Cardiac ventricle fibroblast (primary cell): ENCODE data around the gene PRDM10.

GRCh38 chr11:129440204-129440587 is 64.5 kb downstream of the BARX2 start:
- RAMPAGE, long total RNA, result no peak

DNA sequence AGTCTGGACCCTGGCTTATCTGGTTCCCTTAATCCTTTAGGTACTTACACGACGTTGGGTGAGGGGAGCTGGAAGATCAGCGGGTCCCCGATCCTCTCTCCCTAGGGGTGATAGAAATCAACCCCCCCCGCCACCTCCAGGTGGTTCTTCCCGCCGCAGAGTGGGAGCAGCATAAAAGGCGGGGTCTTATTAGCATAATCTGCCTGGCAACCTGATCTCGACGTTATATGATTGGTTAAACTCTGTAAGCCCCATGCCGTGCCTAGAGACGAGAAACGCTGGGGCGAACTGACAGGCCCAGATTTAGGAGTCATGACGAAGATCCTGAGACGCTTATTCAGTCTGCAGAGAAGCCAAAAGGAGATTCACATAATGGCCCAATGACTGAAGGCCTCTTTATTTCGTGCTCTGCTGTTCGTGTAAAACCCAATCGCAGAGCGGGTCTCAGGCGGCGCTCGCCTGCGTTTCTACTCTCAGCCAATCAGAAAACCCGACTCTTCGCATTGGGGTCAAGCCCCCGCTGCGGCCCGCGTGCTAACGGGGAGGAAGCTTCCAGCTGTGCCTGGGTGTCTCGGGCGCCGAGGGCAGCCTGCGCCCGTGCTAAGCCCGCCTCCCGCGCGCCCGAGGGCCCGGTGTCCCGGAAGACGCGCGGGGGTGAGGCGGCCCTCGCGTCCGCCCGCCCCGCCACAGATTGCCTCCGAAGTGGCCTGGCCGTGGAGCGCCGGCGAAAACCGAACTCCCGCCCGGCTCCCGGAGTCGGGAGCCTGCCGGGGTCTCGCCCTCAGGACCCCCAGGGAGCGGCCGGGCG is at the start of gene PRDM10:
Gene PRDM10, minus strand, starts transcription at position 162 of the 808 bp plus-strand sequence.
- RAMPAGE, long total RNA, result no peak

GRCh38 chr11:130165844-130167037 is 6.7 kb downstream of the ST14 start:
- RAMPAGE, long total RNA, result no peak

DNA sequence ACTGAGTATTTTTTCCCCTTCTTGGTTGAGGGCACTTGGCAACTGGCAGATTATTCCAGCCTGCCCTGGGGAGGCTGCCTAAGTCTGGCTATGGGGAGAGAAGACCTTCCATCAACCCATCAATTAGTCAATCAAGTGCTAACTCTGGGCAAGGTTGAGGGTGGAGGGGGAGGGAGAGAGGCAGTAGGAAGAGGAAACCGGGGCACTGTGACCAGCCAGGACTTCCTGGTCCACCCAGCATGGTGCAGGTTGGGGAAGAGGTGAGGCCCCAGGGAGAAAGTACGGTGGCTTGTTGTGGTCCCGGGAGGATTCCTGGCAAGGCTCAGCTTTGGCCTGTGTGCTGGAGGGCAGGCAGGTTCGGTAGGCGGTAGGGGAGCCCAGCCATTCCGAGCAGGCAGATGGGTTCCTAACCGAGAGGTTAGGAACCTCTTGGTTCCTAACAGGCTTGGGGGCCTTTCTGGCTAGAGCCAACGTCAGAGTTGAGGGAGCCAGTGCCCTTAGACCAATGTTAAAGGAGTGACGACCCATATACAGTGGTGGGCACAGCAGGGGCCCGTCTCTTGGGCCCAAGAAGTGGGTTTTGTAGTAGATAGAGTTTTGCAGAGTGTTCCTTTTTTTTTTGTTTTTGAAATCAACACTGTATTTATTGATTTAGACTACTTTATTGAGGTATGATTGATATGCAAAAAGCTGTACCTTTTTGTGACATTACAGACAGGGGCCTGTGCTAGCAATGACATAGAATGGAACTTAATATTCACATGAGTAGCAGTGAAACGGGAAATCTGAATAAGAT is 10.9 kb downstream of the ST14 start:
- RAMPAGE, long total RNA, result no peak

DNA sequence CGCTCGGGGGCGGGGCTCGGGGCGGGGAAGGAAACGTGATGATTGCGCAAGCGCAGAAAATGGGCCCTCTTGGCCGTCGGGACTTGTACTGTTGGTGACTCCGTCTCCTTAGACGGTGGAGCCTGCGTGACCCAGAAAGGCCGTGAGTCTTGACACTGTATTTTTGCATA is 142 bp upstream of the ZBTB44 start:
- RAMPAGE, long total RNA, result no peak

- RAMPAGE, long total RNA, result no peak
Measured at GRCh38 chr11:130331192-130331805, 16.6 kb upstream of the ZBTB44 start.

DNA sequence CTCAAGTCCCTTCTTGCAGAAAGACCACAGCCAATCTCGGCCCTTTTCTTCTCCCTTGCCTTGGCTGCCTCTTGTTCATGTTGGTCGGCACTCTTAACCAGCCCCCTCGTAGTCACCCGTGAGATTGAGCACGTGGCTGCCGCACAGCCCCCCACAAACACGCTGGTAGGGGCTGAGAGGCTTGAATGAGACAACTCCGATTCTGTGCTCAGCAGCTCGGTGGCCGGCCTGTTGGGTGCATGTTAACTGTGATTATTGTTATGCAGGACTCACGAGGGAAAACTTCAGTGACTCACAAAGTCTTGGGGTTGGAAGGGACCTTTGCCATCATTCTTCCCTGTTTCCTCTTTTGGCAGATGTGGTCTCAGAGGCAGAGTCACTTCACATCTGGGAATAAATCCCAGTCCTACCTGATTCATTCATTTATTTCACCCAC is 75.1 kb downstream of the ADAMTS15 start:
- RAMPAGE, long total RNA, result no peak

DNA sequence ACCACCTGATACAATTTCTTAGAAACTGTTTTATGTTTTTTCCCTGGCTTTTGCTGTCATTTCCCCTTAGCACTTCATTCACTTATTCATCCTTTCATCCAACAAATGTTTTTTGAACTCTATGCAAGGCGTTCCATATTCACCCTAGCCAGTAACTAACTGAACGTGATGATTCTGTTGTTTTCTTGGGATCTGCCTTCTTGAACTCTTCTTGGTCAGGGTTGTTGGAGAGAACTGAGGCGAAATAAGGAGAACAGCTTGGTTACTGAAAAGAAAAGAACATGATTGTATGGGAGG is 135.1 kb downstream of the ADAMTS15 start:
- RAMPAGE, long total RNA, result no peak

GRCh38 chr11:130608810-130609479 is 160.5 kb downstream of the ADAMTS15 start:
- RAMPAGE, long total RNA, result no peak

DNA sequence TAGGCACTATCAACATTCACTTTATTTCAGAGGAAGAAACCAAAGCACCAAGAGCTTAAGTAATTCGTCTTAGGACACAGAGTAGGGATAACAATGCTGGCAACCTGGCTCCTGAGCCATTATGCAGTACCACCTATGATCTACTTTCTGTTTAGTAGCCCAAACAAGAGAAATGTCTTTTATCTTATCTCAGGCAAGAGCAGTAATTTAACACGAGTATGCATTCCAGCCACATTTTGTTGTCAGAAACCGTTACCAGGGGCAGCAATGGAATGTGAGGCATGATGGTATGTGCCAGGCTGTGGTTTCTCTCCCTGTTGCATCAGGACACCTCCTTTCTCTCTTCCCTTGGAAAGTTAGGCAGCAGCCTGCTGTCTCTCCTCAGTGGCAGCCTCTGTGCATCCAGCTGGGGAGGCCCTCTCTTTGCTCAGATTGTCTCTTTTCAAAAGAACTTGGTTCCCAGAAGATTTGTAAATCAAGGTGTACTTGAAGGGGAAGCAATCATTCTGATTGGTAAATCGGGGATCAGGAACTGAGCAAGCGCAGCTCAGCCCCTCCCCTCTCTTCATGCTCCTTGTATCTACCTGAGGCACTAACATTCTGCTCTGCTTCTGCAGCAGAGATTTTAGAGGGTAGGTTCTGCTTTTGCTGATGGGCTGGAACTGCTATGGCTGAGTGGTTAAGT is 229.1 kb downstream of the ADAMTS15 start:
- RAMPAGE, long total RNA, result no peak

GRCh38 chr11:131465666-131466242 is 95.3 kb downstream of the NTM start:
- RAMPAGE, long total RNA, result no peak

- RAMPAGE, long total RNA, result no peak
Measured at GRCh38 chr11:131909574-131910176, 539.3 kb downstream of the NTM start.

DNA sequence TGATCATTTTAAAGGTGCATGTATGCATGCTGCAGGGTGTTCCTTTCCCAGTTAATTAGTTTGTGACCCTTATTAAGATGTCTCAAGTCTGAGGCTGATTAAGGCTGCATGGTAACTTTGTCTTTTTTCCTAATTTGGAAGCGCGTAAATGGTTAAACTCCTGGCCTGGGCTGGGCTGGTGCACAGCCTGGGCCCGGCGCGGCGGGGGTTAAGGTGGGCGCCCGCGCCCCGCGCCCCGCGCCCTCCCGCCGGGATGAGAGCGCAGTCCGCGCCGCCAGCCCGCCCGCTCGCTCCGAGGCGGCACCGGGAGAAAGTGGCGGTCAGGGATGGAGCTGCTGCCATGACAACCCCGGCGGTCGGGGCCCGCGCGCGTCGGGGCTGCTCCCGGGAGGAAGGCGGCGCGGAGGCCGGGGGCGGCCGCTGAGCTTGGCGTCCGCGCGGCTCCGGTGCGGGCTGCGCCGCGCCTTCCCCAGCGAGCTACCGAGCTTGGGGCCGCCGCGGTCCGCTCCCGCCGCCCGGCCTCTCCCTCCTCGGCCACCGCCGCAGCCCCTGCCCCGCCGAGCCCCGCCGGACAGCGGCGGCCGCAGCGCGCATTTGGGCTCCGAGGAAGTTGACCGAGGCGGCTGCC is 539.9 kb downstream of the NTM start:
- RAMPAGE, long total RNA, result no peak

DNA sequence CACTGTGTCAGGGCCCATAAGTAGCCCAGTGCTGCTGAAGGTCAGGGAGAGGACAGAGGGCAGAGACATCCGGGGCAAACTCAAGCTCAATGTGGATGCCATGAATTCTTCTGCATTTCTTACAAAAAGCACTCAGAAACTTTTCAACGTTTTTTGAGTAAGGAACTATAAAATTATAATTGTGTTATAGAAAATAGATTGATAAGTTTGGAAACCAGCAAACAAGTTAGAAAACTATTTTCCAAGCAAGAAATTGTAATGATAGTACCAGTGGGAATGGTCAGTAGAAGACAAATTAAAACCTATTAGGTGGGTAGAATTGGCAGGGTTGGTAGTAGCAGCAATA is 285.8 kb downstream of the OPCML start:
- RAMPAGE, long total RNA, result no peak

GRCh38 chr11:133945899-133946286 is 10.9 kb downstream of the IGSF9B start:
- RAMPAGE, long total RNA, result no peak

- RAMPAGE, long total RNA, result no peak
Measured at GRCh38 chr11:133970732-133971017, 13.9 kb upstream of the IGSF9B start.

DNA sequence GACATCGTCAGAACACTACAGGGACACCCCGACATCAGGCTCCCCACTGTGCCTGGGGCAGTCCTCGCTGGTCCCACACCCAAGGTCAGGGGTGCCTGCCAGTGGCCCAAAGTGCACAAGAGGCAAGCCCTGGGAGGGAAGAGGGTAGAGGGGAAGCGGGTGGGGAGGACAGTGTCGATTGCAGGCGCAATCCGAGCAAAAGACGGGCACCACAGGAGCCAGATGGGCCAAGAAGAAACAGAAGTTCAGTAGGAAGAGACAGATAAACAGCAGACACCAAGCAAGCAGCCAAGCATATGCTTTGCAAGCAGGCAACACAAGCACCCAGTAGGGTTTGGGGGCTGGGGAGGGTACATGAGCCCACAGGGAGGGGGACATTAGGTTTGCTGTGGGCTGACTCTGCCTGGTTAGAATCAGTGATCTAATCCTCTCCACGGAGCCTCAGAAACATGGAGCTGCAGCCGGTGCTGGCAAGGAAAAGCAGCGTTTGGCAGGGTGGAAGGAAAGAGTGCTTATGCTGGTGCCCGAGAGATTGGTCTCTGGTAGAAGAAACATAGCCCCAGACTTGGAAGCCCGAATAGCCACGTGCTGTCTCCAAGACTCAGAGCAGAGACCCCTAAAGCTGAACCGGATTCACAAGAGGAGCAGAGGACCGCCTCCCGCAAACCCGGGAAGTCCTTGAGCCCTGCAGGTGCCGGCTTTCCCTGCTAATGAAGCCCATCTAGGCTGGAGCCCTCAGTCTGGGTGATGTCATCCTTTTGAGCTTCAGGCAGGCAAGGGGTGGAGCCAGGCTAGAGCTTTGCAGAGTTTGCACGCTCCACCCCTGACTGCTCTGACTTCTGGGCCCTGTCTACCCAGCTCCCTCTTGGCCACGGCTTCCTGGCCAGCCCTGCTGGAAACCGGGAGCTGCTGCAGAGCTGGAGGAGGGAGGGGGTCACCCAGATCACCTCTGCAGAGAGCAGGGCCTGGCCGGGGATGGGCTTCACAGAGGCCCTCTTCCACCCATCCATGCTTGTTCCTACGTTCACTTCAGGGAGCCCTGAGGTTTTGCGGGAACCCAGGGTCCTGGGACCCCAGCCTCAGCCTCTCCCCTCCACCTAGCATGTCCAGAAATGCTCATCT is 35.1 kb upstream of the JAM3 start:
- RAMPAGE, long total RNA, result no peak

DNA sequence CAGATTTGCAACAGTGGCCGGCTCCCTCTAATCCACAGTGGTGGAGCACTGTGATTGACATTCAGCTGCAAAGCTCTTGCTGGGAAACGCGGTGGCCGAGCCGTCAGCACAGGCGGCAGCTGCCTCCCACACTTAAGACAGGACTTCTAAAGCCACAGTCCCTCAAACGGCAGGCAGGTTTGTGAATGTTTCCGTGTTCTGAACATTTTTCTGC is 31.2 kb upstream of the JAM3 start:
- RAMPAGE, long total RNA, result no peak

GRCh38 chr11:134154455-134155393 is 69.0 kb downstream of the NCAPD3 start:
- RAMPAGE, long total RNA, result no peak

- RAMPAGE, long total RNA, result no peak
Measured at GRCh38 chr11:134250676-134251733, 2.1 kb downstream of the THYN1 start.